ENCODE data around the gene SFTPA1.

GRCh38 chr10:79230115-79231207 is 116.8 kb upstream of the PPIF start:
- PRO-cap: no peak

- PRO-cap: no peak
Observed at GRCh38 chr10:79297945-79298702, 49.1 kb upstream of the PPIF start.

DNA sequence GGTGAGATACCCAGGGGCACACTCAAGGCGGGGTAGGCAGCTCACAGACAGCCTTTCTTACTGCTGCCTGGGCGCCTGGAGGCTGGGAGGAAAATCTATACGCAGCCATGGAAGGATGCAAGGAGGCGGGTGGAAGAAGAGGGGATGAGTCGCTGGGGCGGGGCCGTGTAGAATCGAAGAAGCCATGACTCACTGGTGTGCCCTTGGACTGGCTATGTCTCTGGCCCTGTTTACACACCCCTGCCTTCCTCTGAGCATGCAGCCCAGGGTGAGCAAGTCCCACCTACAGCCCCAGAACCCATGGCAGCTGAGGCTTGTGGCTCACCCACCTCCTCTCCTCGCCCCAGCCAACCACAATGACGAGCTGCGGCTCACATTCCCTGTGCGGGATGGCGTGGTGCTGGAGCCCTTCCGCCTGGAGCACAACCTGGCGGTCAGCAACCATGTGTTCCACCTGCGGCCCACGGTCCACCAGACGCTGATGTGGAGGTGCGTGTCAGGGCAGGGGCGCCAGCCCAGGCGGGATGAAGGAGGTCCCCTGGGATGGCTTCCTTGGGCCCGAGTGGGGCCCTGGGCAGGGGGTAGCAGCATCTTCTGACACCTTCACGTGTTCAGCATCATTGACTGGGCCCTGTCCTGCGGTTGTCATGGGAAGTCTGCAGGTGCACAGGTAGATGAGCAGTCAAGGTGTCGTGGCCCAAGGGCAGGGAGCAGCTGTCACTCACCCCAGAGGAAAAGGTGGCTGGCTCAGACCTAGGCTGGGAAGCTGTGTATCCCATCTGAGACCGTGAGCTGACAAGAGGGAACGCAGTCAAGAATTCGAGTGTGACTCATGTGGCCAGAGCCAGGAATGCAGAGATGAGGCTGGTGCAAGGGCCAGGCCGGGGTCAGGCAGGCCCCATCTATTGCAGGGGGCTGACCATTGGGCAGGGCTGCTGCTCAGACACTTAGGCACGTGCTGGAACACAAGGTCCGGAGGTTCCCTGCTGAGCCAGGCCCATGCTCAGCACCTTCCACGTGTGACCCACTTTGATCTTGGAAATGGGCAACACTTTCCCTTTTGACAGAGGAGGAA is 48.2 kb upstream of the PPIF start:
- PRO-cap: no peak

DNA sequence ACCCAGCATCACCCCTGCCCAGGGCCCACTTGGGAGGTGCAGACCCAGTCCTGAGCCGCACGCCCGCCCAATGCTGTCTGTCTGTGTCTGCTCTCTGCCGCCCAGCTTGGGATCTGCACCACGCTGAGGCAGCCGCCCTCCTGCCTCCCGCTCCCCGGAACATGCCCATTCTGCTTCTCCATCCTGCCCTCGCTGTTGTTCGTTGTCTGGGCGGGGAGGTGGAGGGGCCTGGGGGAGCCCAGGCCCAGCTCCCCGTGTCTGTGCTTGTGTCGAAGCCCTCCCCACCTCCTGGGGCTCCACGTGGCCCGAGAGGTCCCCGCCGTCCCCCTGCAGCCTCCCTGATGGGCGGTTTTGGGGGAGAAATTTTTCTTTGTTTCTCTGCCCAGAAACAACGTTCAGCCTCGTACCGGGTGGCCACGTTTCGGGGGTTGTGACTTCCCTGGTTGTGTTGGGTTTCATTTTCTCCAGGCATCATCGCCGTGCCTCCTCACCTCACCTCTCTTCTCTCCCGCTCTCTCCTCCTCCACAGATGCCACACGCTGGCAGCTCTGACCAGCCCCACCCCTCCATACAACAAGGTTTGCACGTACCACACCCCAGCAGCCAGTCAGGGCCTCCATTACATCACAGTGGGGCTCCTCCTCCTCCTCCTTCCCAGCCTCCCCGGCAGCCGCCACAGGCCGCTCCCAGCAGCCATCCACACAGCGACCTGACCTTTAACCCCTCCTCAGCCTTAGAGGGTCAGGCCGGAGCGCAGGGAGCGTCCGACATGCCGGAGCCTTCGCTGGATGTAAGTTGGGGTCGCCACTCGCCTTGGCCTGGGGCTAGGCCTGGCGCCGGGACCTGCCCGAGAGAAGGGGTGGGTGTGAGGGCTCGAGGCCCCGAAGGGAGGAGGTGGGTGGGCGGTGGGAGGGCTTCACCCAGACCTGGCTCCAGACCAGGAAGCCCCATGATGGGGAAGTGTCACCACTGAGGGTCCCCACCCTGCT is 36.6 kb upstream of the PPIF start:
- PRO-cap: no peak

DNA sequence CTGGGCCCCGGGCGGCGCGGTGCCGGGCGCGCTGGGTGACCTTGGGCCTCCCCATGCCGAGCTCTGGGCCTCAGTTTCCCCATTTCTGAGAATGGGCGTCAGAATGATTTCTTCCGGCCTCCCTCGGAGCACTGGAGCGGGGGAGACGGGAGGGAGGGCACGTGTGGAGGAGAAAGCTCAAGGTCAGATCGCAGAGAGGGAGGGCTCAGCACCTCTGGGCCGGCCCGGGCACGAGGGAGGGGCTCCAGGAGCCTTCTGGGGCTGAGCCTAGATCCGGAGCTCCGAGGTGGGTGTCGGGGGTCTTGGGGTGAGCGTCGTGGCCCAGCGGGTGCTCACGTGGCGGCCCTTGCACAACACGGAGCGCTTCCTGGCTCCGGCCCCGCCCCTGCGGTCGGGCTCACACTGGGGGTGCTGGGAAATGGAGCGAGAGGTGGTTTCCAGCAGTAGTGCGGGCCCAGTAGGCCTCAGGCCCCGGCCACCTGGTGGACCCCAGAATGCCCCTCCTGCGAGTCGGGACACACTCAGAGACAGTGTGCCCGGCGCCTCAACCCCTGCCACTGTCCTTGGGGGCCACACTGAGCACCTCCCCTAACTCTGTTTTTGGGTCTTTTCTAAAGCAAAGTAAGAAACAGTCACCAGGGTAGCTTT is 653 bp downstream of the PPIF start:
- PRO-cap: no peak

GRCh38 chr10:79356915-79357585 is 9.8 kb downstream of the PPIF start:
- PRO-cap: no peak

DNA sequence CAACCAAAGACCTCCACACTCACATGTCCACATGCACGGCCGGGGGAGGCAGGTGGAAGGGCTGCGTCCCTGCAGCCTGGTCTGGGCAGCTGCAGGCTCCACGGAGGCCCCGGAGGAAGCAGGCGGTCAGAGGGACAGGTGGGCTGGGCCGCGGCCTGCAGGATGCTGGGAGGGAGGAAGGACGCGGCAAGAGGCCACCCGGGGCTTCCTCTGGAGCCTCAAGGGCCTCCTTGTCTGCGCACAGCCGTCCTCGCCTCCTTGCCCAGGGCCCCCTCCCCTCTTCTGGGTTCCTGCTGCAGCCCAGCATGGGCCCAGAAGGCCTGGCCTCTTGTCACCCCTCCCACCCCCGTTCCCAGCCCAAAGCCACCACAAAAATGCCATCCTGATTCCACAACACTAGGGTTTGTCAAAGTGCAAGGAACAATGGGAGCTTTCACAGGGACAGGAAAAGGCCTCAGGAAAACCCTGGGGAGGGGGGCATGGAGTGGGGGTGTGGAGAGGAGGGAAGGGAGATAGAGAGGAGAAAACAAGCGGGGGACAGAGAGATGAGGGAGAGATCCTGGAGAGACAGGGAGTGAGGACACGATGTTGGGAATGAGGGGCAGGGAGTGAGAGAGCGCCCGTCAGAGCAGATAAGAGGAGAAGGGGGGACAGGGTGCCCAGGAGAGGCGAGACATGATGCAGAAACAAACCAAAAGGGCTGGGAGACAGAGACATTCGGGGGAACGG is 41.9 kb downstream of the ZCCHC24 start:
- PRO-cap: no peak

DNA sequence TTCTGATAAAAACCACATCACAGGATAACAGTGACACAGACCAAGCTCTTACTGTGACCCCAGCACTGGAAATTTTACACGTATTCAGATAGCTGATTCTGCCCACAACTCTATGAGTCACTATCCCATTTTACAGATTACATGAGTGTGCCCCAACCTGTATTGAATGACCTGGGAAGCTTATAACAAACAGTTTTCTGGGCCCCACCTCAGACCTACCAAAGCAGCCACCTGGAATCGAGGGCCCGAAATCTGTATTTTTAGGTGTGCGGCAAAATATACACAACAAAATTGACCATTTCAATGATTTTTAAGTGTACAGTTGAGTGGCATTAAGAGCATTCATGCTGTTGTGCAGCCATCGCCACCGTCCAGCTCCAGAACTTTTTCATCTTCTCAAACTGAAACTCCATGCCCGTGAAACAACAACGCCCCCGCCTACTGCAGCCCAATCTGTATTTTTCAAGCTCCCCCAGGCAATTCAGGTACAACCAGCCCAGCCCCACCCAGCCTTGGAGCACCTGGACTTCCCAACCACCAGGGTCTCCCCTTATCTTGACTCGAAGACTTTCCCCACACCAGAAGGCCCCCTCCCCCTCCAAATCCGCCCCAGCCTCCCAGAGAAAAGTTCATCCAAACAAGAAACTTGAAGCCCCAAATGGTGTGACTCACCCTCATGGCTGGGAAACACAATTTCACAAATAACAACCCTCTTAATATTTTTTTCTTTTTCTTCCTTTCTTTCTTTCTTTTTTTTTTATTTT is 10.8 kb downstream of the ZCCHC24 start:
- PRO-cap: no peak

GRCh38 chr10:79452187-79452713 is 6.8 kb upstream of the ZCCHC24 start:
- PRO-cap: no peak

- PRO-cap: no peak
Observed at GRCh38 chr10:79472778-79473287, 27.4 kb upstream of the ZCCHC24 start.

GRCh38 chr10:79610809-79611004 is at the start of gene SFTPA1:
TSS of gene SFTPA1 (plus strand) at chr10:79610939.
- PRO-cap: no peak

DNA sequence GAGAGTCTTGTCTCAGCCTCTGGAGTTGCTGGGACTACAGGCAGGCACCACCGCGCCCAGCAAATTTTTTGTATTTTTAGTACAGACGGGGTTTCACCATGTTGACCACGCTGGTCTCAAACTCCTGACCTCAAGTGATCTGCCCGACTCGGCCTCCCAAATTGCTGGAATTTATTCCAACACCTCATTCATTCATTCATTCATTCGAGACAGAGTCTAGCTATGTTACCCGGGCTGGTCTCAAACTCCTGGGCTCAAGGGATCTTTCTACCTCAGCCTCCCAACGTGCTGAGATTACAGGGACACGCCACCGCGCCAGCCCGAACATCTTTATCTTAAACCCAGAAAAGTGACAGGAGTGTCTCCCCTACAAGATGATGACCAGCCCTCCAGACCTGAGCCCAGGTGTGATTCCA is 341 bp upstream of the TMEM254 start:
- PRO-cap: no peak

DNA sequence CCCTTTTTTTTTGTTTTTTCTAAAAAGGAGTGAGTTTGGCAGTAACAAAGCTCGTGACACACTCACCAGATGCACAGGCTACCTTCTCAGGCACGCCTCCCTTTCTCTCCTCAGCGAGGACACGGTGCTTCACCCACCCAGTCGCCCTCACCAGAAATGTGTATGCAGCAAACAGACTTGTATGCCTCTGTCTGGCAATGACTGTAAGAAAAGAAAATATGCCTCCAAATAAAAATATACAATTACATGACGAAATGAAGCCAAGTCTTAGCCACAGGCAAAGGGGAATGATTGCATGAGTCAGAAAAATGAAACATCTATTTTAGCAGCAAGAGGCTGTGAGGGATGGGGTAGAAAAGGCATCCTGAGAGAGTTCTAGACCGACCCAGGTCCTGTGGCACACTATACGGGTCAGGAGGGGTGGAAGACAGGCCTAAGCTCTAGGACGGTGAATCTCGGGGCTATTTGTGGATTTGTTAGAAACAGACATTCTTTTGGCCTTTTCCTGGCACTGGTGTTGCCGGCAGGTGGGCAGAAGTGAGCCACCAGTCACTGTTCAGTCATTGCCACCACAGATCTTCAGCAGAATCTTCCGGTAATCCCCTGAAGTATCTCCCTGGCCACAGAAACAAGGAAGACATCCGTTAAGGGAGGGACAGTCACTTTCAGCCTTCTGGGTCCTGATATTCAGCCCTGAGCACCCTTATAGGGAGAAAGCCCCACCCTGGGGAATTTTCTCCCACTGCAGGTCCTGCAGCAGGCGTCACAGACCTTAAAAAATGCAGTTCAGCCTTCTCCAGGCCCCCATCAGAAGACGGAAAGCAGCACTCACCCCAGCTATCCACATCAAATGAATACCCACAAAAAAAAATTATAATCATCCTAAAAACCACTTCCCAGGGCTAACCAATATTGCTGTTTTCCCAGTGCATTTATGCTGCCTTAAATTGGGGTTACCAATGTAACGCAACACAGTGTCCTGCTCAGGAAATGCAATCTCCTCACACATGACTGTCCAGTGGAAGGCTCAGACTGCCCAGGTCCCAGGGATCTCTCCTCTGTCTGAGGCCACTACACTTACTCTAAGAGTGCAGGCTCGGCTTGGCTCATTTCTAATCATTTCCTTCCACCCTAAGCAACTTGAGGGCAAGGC is 23.1 kb downstream of the PLAC9 start:
- PRO-cap: no peak

DNA sequence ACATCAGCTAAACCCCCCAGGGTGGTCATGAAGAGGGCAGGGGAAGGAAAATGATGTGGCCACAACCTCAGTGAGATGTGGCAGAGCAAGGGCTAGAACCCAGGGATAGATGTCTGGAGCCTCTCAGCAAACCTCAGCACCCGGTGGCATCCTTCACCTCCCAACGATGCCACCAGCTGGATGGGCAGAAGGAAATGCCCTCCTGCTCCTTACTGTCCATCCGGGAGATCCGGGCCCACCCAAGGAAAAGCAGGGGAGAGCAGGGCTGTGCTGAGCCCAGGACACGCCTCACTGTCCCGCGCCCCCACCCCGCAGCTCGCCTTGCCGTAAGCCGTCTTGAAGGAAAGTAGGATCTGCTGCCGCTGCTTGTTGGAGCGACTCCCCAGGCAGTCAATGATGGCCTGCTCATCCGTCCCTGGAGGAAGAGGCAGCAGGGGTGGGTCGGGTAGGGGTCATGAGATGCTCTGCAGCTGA is 34.1 kb downstream of the PLAC9 start:
- PRO-cap: no peak

DNA sequence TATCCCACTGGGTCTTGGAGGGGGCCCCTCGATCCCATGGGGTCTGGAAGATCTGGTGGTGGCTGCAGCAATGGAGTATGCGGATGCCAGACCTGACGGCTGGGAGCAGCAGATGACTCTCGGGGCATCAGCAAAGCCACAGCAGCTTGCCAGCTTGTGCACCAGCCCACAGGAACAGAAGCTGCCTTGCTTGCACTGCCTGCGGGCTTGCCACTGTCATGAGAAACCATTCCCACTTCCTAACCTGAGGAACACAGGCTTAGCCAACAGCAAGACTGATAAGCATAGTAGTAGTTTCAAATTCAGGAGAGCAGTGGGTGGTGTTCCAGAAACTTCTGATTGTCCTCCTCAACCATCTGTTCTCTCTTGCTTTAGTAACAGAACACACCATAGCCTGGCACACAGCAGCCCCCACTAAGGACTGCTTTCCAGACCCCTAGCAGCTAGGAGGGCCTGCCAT is 7.4 kb downstream of the ANXA11 start:
- PRO-cap: no peak

DNA sequence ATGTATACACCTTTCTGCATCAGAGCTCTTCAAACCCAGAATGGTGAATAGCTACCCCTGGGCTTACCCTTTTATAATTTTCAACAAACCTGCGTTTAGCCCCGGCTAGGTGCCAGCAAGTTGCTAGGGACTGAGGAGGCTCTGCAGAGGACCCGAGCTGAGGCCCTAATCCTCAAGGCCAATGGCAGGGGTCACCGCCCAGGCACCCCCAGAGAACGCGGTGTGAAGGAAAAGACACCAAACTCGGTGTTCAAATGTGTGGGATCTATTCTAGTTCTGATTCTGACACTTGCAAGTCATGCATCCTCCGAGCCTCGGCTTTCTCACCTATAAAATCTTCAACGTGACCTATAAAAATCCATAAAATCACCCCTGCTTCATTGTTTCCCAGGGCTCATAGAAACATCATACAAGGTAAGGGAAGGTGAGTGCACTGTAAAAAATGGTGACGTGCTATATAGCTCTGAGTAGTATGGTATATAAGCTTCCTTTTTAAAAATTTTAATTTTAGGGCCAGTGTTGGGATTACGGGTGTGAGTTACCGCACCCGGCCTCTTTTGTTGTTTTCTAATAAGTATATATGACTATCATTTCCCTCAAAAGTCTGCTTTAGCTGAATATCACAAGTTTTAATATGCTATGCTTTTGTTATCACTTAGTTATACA is 2.6 kb upstream of the ANXA11 start:
- PRO-cap: no peak

DNA sequence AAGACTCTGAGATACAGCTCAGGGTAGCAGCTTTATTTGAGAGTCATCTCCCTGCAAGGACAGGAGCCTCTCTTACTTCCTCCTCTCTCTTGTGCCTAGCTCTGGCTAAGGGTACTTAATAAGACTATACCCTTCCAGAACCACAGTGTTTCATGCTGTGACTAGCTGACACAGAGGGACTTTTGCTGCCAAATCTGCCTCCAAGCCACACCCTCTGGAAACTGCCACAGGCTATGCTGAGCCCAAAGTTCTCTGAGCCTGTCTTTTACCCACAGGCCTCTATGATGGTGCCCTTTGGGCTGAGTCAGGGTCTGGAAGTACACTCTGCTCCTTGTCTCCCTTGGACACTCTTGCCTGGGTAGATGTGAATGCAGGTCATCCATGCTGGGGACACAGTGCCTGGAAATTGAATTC is 22.6 kb downstream of the DYDC1 start:
- PRO-cap: no peak

GRCh38 chr10:80357600-80358079 is 1.1 kb downstream of the DYDC2 start:
- PRO-cap: no peak

GRCh38 chr10:80454738-80454865 is 492 bp downstream of the TSPAN14 start:
- PRO-cap: no peak

- PRO-cap: no peak
Observed at GRCh38 chr10:80456166-80456700, 2.1 kb downstream of the TSPAN14 start.